H1 (cell line): Measurements from ENCODE around the gene AGTR2.

DNA sequence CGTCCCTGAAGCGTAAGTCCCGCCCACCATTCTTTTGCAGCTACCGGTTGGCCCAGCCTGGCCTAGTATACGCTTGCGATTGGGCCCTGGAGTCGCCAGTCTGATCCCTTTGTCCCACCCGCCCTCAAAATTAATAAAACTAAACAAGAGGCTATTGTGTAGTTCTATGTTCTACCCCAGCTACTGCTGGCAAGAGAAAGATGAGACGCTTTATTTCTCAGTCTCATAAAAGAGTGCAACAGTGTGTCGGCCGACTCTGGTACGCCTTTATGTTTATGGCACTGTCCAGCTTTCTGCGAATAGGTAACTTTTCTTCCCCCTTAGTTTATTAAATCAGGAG is 905 bp upstream of the AMOT start:
- RRBS: 4% methylated on average over 4 of the region's 13 CpGs
CAGE:
- cytosol, long polyA plus RNA: no peak
- long polyA plus RNA: no peak
- nucleus, long polyA plus RNA: no peak

DNA sequence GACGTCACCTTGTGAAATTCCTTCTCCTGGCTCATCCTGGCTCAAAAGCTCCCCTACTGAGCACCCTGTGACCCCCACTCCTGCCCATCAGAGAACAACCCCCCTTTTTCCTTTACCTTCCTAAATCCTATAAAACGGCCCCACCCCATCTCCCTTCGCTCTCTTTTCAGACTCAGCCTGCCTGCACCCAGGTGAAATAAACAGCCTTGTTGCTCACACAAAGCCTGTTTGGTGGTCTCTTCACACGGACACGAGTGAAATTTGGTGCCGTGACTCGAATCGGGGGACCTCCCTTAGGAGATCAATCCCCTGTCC is 543.7 kb upstream of the HTR2C start:
- RRBS: no CpG with 5 or more reads among the region's 8 CpGs
CAGE:
- cytosol, long polyA plus RNA: no peak
- long polyA plus RNA: no peak
- nucleus, long polyA plus RNA: no peak

GRCh38 chrX:114726389-114726592 is 142.4 kb downstream of the HTR2C start:
- RRBS: no CpG with 5 or more reads among the region's 7 CpGs
CAGE:
- cytosol, long polyA plus RNA: no peak
- long polyA plus RNA: no peak
- nucleus, long polyA plus RNA: no peak

DNA sequence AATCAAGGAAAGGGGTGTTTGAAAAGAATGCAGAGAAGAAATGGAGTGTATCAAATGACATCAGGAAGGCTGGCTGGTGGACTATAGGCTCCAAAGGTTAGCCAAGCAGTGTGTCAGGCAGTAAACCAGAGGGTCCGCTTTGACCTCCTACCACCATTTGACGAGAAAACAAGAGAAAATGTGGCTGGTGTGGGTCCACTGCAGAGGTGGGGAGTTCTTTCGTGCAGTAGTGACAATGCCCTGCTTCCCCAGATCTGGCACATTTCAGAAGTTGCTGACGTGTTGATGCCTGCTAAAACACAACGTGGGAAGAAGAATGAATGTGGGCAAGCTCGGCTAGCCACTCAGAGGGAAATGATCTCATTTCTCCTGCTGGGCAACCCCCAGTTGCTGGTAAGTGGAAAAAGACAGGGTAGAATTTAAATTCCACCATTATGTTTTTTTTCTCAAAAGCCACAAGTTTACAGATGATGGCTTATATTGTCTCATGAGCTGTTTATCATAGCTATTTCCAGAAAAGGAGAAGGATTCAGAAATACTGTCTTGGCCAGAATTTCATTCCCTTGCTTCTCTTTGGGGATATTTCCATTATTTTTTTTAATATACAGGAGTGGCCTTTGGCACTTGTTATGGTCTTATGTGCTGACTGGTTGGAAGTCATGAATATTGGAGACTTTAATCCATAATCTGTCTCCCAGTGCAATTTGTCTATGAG is 78.0 kb downstream of the LUZP4 start:
- RRBS: no CpG with 5 or more reads among the region's 6 CpGs
CAGE:
- cytosol, long polyA plus RNA: no peak
- long polyA plus RNA: no peak
- nucleus, long polyA plus RNA: no peak

DNA sequence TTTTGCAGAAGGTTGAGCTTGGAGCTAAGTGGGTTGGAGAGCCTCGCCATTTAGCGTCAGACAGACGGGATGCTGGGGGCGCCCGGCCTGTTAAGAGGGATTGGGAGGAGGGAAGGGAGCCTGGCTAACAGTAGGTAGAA is 1.3 kb downstream of the PLS3 start:
- RRBS: no CpG with 5 or more reads among the region's 5 CpGs
CAGE:
- cytosol, long polyA plus RNA: no peak
- long polyA plus RNA: no peak
- nucleus, long polyA plus RNA: no peak

GRCh38 chrX:115625702-115625991 is 64.7 kb downstream of the PLS3 start:
- RRBS: no CpG with 5 or more reads among the region's 4 CpGs
CAGE:
- cytosol, long polyA plus RNA: no peak
- long polyA plus RNA: no peak
- nucleus, long polyA plus RNA: no peak

DNA sequence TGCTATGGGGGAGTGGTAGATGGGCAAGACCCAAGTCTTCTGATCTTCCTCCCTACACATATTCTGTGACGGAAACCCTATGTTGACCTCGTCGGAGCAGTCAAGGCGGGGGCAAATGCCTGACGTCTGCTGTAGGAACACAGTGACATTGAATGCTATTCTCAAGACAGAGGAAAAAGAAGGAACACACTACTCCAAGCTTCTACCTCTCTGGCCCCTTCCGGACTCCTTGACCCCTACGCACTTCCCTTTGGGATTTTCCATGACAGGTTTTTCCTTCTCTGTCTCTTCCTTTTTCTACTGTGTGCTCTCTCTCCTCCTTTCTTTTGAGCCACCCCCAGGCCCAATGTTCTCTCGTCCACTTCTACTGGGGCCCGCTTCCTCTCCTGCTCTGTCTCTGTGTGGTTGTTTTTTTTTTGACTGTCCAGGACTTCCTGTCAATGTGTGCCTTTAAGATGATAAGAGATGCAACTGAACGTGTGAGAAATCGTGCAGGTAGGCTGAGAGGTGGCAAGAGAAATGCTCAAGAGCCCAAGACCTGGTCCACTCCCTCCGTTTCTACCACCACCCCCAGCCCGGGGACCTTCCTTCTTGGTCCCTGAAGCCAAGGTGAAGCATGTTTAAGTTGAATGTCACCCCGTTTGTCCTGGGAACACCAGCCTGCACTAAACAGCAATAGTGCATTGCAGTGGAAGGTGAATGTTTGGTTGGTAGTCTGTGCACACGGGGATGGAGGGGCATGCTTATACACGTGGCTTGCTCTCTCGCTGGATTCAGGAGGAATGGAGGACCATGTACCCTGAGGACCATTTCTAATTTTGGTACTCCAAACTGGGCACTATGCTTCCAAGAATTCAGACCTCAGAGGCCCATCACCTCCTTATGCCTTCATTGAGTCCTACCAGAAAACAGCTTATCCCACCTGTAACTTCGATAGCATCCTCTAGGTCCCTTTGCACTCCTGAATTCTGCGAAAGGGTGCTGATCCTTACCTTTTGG is 270.8 kb upstream of the AGTR2 start:
- RRBS: no CpG with 5 or more reads among the region's 19 CpGs
CAGE:
- cytosol, long polyA plus RNA: no peak
- long polyA plus RNA: no peak
- nucleus, long polyA plus RNA: no peak

DNA sequence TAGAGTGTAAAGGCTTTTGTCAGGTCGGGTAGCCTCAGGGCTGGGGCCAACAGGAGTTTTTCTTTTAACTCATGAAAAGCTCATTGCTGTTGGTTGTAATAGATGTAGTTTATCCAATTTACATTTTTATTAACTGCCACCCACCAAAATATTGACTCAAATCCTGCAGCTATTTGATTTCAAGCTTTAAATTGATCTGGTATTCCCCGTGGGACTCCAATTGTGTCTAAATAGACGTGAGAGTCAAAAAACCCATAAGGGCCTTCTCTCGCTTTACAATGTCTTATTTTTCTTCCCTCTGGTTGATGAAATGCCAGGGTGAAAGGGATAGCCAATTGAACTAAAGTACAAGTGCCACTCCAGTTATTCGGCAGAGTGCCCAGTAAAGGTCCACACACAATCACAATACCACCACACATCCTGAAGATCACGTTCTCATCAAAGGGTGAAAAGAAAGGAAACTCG is 251.0 kb upstream of the AGTR2 start:
- RRBS: no CpG with 5 or more reads among the region's 7 CpGs
CAGE:
- cytosol, long polyA plus RNA: no peak
- long polyA plus RNA: no peak
- nucleus, long polyA plus RNA: no peak

- RRBS: no CpG with 5 or more reads among the region's 15 CpGs
CAGE:
- cytosol, long polyA plus RNA: no peak
- long polyA plus RNA: no peak
- nucleus, long polyA plus RNA: no peak
Observed at GRCh38 chrX:115950970-115951445, 219.5 kb upstream of the AGTR2 start.

GRCh38 chrX:116170441-116171063 is at the start of gene AGTR2:
AGTR2 (plus strand) TSS chrX:116170744.
- RRBS: no CpG with 5 or more reads among the region's 3 CpGs
CAGE:
- cytosol, long polyA plus RNA: no peak
- long polyA plus RNA: no peak
- nucleus, long polyA plus RNA: no peak

DNA sequence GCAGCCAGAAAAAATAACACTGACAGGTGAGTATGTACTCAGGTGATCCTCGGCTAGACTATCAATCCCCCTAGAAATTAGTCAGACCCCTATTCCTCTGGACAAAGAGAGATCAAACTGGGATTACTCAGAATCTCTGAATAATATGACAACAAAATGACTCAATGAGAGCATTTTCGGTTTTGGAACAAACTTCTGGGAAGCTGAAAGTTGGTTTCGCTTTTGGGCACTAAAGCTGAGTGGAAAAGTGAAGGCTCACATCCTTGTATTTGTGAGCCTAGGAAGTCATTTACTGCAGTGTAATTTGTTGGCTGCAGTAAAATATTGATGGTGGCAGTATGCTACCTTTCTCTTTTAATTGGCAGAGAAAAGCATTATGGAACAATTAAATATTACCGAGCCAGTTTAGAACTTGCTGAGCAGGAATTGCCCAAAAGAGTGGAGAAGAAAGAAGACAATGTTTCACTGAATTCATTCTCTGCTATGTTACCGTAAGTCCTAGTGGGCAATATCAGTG is 69.4 kb downstream of the AGTR2 start:
- RRBS: no CpG with 5 or more reads among the region's 5 CpGs
CAGE:
- cytosol, long polyA plus RNA: no peak
- long polyA plus RNA: no peak
- nucleus, long polyA plus RNA: no peak

GRCh38 chrX:118523763-118524359 is 28.2 kb downstream of the DOCK11 start:
- RRBS: no CpG with 5 or more reads among the region's 6 CpGs
CAGE:
- cytosol, long polyA plus RNA: no peak
- long polyA plus RNA: no peak
- nucleus, long polyA plus RNA: no peak

- RRBS: no CpG with 5 or more reads among the region's 5 CpGs
CAGE:
- cytosol, long polyA plus RNA: no peak
- long polyA plus RNA: no peak
- nucleus, long polyA plus RNA: no peak
Observed at GRCh38 chrX:118536437-118537137, 41.0 kb downstream of the DOCK11 start.

- RRBS: no CpG with 5 or more reads among the region's 6 CpGs
CAGE:
- cytosol, long polyA plus RNA: no peak
- long polyA plus RNA: no peak
- nucleus, long polyA plus RNA: no peak
Observed at GRCh38 chrX:118718540-118719126, 8.8 kb upstream of the IL13RA1 start.

- RRBS: no CpG with 5 or more reads among the region's 9 CpGs
CAGE:
- cytosol, long polyA plus RNA: no peak
- long polyA plus RNA: no peak
- nucleus, long polyA plus RNA: no peak
Observed at GRCh38 chrX:118724877-118725297, 2.5 kb upstream of the IL13RA1 start.

- RRBS: no CpG with 5 or more reads among the region's 3 CpGs
CAGE:
- cytosol, long polyA plus RNA: no peak
- long polyA plus RNA: no peak
- nucleus, long polyA plus RNA: no peak
Observed at GRCh38 chrX:118761098-118761656, 33.8 kb downstream of the IL13RA1 start.

DNA sequence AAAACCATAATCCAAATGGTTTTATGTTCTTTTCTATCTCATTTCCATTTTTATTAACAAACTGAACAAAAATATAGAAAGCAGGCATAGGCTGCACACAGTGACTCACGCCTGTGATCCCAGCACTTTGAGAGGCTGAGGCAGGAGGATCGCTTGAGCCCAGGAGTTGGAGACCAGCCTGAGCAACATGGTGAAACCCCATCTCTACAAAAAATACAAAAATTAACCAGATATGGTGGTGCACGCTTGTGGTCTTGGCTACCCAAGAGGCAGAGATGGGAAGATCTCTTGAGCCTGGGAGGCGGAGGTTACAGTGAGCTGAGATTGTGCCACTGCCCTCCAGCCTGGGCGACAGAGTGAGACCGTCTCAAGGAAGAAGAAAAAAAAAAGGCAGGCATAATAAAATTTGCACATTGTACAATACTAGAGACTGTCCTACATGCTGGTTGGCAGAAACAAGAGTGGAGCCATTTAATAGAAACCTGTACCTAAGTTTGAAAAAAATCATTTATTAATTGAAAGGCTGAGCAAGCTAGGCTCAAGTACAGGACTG is 39.8 kb downstream of the IL13RA1 start:
- RRBS: no CpG with 5 or more reads among the region's 6 CpGs
CAGE:
- cytosol, long polyA plus RNA: no peak
- long polyA plus RNA: no peak
- nucleus, long polyA plus RNA: no peak

GRCh38 chrX:118773497-118774082 is 46.2 kb downstream of the IL13RA1 start:
- RRBS: no CpG with 5 or more reads among the region's 4 CpGs
CAGE:
- cytosol, long polyA plus RNA: no peak
- long polyA plus RNA: no peak
- nucleus, long polyA plus RNA: no peak

- RRBS: 3% methylated on average over 40 of the region's 91 CpGs
CAGE:
- cytosol, long polyA plus RNA: no peak
- long polyA plus RNA: no peak
- nucleus, long polyA plus RNA: no peak
Observed at GRCh38 chrX:118974799-118975809, 686 bp downstream of the LONRF3 start.

GRCh38 chrX:118983110-118983995 is 8.9 kb downstream of the LONRF3 start:
- RRBS: no CpG with 5 or more reads among the region's 11 CpGs
CAGE:
- cytosol, long polyA plus RNA: no peak
- long polyA plus RNA: no peak
- nucleus, long polyA plus RNA: no peak